H7 (cell line): Measurements from ENCODE around the genes COL6A5 and ACAD11.

GRCh38 chr3:129602909-129603639 lies 3.4 kb downstream of the PLXND1 start:
- RAMPAGE, long total RNA: no peak

DNA sequence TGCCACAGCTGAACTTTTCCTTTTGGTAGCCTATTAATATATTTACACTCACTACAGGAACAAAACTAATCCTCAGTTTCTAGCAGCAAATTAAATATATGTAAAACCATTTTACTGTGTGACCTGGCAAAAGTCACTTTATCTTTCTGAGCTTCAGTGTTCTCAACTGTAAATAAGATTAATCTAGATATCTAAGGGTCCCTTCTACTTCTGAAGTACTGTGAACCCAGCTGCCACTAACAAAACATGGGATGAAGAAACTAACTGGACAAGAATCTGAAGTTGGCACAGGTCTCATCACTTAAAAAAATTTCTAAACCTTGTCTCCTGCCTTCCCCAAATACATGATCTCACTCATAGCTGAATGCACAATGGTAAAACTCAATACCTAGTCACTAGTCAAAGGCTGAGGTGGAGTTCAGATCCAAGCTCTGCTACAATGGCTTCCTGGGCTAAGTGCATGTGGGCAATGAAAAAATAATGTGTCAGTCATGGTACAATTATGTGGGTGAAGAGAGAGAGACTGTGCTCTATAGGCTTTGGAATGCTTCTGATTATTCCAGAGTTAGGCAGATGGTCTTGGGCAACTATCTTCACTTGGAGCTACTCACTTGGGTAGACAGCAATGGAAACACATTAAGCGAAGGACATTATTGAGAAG lies 58.4 kb upstream of the PLXND1 start:
- RAMPAGE, long total RNA: no peak

DNA sequence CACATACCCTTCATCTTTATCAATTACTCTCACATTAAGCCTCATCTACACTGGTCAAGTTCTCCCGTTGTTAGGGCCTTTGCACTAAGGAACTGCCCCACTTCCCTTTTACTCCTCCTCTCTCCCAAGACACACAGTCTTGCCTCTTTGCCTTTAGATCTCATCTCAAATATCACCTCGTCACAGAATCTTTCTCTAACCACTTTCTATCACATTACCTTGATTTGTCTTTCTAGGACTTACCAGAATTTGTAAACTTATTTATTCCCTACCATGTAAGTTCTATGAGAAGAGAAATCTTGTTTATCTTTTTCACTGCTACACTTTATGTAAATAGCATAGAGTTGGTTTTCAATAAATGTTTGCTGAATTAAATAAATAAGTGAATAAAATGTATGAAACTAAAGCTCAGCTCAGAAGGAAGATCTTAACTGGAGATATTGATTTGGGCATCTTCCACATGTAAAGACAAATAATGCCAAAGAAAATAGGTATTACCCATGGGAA lies 117.5 kb downstream of the TMCC1 start:
- RAMPAGE, long total RNA: no peak

- RAMPAGE, long total RNA: no peak
These were observed 28.3 kb downstream of the TRH start for GRCh38 chr3:130002731-130003318.

GRCh38 chr3:130094743-130094958 lies 13.0 kb downstream of the ALG1L2 start:
- RAMPAGE, long total RNA: no peak

- RAMPAGE, long total RNA: start-site peak on the minus strand at chr3:130111481-130111487, 8 reads
These were observed 29.8 kb downstream of the ALG1L2 start for GRCh38 chr3:130111345-130111948.

DNA sequence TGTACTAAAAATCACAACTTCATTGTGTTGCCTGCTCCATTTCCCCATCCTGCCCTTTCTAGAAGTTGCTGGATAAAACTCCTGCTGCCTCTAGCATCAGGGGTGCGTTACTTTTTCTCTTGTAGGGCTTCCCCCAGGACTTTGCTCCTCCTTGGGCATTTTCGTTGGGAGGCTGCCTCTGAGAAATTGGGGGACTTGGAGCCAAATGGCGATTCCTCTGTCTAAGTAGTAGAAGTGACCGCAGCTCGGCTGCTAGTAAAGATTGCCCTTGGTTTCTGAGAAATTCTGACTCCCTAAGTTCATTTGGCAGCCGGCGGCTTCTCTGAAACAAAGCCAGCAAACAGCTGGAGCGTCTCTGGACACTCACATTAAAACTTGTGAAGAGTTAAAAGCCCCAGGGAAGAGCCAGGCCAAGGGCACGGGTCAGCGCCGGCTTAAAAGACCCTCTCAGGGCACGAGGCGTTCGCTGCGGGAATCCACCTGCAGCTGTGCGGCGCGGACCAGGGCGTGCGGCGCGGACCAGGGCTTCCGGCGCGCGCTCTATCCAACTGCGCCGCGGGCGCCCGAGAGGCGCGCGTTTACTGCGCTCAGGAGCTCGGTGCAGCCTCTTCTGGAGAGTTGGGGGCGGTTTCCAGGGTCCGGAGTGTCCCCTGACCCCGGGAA lies at the start of gene COL6A5:
Gene COL6A5 (plus strand): TSS at position 360 of the 663 bp plus-strand sequence.
- RAMPAGE, long total RNA: no peak

DNA sequence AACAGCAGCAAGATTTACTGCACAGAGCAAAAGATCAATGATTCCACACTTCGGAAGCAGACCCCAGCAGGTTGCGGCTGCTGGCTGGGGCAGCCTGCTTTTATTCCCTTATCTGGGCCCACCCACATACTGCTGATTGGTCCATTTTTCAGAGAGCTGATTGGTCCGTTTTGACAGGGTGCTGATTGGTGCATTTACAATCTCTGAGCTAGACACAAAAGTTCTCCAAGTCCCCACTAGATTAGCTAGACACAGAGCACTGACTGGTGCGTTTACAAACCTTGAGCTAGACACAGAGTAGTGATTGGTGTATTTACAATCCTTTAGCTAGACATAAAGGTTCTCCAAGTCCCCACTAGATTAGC lies 67.4 kb upstream of the PIK3R4 start:
- RAMPAGE, long total RNA: no peak

GRCh38 chr3:130849863-130850938 lies 43.7 kb upstream of the ATP2C1 start:
- RAMPAGE, long total RNA: no peak

- RAMPAGE, long total RNA: no peak
These were observed 34.8 kb downstream of the ASTE1 start for GRCh38 chr3:130991517-130992454.

DNA sequence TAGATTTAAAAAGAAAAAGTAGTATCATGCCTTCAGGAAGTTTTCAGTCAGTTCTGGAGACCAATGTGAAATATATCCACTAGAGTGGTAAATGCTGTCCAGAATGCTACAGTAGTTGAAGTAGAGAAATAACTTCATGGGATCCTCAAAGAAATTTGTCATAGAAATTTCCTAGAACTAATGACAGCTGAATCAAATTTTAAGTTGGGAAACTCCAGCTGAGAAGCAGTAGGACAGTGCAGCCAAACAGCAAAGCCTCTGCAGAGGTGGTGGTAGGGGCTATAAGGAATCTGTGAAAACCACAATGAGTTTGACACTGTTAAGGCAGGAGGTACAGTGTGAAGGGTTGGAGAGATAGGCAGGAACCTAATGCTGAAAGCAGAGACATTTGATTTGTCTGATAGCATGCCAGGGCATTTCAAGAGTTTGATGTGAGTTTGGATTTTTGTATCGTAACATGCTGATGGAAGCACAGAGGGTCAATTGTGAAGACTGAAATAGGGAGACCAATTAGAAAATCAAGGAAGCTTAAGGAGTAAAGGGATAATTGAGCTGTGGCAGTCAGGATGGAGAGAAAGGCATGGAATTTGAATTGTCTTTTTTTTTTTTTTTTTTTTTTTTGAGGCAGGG lies 22.0 kb downstream of the ASTE1 start:
- RAMPAGE, long total RNA: no peak

GRCh38 chr3:131330998-131331655 lies 50.4 kb upstream of the NUDT16 start:
- RAMPAGE, long total RNA: no peak

- RAMPAGE, long total RNA: no peak
These were observed 20.6 kb upstream of the NUDT16 start for GRCh38 chr3:131360935-131361508.

DNA sequence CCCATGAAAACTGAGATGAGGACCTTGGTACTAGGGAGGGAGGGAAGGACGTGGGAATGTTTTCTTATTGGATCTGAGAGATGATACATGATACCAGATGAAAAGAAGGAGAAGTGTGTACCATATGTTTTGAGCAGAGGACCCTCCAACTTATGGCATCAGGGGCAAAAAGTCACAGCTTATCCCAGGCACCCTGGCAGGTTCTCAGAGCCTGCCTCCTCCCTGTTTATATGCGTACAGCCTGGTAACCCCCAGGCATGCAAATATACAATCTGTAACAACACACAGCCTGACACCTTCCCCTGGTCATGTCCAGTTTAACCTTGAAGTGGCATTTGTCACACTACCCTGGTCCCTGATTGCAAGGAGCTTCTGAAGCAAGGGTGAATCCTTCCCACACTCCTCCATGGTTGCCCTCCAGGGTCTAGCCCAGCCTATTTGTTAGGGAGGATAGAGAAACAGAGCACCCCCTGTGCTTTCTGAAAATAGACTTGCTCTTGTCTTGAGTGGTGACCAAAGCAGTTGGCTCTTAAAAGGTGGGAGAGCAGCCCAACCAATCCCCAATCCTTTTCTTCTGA lies 1.9 kb downstream of the NUDT16 start:
- RAMPAGE, long total RNA: no peak

DNA sequence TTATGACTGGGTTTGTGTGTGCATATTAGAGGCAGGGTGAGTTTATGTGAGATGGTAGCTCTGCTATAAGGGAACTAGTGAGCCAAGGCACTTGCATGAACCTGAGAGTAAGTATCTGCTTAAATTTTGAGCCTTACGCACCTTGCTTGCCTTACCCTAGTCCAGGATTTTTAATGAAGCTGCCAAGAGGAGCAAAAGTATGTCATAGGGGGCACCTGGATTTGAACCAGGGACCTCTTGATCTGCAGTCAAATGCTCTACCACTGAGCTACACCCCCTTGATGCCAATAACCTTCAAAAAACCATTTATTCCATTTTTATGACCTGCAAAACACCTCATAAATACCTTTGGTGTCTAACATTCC lies 88.3 kb upstream of the ACP3 start:
- RAMPAGE, long total RNA: no peak

DNA sequence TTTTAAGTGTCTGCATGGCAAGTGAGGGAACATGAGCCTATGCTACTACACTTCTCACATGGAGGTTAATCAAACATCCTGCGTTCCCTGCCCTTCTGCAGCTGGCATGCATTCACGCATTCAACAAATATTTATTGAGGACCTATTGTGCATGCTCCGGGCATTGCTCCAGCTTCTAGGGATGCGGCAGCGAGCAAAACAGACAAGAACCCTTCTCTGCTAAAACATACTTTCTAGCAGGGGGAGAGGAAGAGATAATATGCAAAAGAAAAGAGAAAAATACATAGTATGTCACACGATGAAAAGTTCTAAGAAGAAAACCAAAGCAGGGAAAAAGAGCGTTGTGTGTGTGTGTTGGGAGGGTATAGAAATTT lies 42.6 kb upstream of the ACKR4 start:
- RAMPAGE, long total RNA: no peak

- RAMPAGE, long total RNA: no peak
These were observed at the start of gene ACAD11 for GRCh38 chr3:132659723-132659897. ACAD11 (minus strand) TSS chr3:132659809.

DNA sequence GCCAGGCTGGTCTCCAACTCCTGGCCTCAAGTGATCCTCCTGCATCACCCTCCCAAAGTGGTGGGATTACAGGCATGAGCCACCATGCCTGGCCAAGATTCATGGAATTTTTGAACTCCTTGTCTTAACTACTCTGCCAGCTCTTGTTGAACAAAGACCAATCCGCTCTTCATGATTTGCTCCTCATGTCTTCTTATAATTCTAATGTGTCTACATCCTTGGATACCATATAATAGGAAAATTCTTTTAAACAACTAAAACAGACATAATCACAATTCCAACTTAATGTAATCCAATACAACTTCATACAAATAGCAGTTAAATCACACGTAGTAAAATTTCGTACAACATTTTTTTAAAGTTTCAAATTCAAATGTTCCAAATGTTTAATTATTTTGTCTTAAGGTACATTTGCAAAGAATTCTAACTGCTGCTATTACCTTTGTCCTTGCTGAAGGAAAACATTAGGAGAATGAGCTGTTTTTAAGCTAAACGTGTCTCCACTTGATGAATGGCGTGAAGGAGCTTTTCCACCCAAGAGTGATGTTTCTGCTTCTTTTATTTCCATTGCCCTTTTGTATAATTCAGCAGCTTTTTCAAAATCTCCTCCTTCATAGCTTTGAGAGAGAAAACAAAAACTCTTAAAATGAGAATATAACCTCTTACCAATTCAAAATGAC lies 21.5 kb downstream of the UBA5 start:
- RAMPAGE, long total RNA: no peak

- RAMPAGE, long total RNA: no peak
These were observed 600 bp upstream of the NPHP3 start for GRCh38 chr3:132722692-132723326.

DNA sequence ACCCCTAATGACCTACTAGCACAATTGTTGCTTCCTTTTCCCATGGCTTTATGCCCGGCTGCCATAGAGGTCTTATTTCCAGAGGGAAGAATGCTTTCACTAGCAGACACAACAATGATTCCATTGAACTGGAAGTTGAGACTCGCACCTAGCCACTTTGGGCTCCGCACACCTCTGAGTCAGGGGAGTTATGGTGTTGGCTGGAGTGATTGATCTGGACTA lies 60.7 kb upstream of the CDV3 start:
- RAMPAGE, long total RNA: no peak